ENCODE results near the gene CORT.

GRCh38 chr1:9421893-9422416 is 117.3 kb upstream of the SLC25A33 start:
- RRBS = no CpG with 5 or more reads among the region's 11 CpGs
CAGE:
- cytosol, long polyA plus RNA = no peak
- long polyA plus RNA = no peak
- nucleus, long polyA plus RNA = no peak

- RRBS = no CpG with 5 or more reads among the region's 13 CpGs
CAGE:
- cytosol, long polyA plus RNA = no peak
- long polyA plus RNA = no peak
- nucleus, long polyA plus RNA = no peak
Observed at GRCh38 chr1:9437837-9438367, 101.4 kb upstream of the SLC25A33 start.

DNA sequence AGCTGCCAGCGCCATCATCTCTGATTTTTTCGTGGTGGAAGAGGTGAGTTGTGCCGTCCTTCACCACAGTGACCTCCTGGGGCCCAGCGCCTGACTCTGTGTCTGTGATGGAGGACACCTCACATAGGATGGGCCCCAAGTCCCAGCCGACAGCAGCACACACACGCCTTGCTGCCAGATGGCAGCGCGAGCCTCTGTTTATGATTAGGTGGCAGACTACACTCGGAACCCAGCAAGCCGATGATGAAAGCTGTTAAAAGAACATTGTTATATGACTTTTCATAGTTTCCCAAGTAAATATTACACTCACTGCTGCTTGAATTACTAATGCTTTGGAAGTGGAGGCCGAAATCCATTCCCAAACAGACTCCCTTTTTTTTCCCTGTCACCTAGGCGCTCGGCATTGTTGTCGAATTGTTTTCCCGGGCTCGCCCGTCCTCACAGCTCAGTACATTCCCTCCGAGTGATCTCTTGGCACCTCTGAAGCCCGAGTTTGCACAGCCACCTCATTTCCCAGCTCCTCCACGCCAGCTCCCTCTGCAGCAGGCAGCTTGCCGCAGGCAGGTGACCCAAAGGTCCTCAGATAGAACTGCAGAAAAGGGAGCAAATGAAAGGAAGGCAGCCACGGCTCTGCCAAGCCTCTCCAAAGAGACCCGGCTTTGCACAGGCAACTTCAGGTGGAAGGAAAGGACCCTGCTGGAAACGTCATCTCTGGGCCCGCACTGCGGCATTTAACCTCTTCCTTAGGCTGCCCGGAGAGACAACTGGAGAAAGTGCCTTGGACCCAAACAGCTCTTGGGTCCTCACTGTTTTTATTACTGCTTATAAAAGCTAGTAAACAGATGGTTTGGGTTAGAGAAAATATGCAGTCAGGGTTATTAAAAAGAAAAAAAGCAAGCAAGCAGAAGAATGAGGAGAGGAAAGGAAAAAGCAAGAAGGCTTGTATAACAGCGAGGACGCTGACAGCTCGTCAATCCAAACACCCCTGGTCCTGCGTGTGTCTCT is 72.2 kb upstream of the SLC25A33 start:
- RRBS = 72% methylated on average over 3 of the region's 31 CpGs
CAGE:
- cytosol, long polyA plus RNA = no peak
- long polyA plus RNA = no peak
- nucleus, long polyA plus RNA = no peak

DNA sequence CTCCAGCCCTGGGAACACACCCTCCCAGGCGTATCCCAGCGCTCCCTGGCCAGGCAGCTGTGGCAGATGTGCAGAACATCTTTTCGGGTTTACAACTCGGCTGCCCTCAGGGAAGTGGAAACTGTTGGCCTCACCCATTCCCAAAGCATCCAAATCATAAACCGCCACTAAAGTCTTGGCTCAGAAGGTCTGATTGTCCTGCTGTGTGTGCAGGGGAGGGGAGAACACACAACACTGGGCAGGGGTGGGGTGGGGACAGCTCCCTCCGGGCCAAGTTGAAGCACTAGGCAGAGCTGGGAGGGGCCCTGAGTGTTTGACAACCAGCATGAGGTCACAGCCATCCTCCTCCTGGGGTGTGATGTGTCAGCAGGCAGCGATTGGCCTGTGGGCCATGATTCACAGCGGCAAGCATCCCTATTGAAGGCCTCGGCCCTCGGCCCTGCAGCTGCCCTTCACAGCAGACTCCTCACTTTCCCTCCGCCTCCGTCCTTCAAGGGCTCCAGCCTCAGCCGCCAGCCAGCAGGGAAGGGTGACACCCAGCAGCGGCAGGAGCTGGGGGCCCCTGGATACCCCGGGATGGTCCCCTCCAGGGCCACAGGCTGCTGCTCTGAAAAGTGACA is 66.3 kb upstream of the SLC25A33 start:
- RRBS = no CpG with 5 or more reads among the region's 15 CpGs
CAGE:
- cytosol, long polyA plus RNA = no peak
- long polyA plus RNA = no peak
- nucleus, long polyA plus RNA = no peak

DNA sequence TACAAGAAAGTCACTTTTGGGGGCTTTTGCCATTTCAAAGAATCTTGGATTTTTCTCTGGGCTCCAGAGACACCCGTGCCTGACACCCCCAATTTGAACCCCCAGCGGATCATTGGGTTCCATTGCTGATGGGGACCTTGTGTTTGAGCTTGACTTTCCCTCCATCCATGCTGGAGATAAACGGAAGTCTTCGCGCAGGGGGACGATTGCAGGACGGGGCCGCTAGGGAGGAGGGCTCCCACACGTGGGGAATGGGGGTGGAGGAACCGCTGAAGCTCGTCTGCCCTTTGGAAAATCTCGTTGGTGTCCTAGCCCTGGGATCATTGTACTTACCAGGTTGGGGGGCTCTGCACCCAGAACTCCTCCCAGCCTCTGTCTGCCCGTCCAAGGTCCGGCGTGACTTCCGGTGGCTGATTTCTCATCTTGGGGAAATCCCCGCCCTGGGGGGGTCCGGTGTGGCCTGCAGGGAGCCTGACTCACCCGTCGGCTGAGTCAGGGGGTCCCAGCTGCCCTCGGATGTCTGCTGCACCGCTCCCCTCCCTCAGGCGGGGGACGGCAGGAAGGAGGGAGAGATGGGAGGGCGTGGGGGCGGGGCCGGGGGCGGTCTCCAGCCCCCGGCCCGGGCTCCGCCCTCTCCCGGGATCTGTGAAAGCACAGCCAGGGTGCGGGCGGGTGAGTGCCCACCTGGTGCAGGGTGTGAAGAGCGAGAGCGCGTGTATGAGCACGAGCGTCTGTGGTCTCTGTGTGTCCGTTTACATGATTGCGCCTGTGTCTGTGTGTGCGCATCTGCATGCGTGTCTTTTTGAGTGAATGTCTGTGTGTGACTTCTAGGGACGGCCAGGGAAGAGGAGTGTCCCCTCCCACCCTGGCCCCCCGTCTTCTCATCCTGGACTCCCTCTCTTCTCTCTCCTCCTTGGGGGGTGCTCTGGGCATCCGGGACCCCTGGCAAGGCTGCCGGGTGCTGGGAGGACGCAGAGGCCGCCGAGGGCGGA is 35.8 kb downstream of the PIK3CD start:
- RRBS = 1% methylated on average over 5 of the region's 51 CpGs
CAGE:
- cytosol, long polyA plus RNA = start-site peak on the minus strand centred at position 561 of the sequence, 15 bp wide, 35 and 71 reads in 2 replicates
- long polyA plus RNA = start-site peak on the minus strand centred at position 574 of the sequence, 22 bp wide, 86 and 35 reads in 2 replicates
- nucleus, long polyA plus RNA = no peak

- RRBS = no CpG with 5 or more reads among the region's 16 CpGs
CAGE:
- cytosol, long polyA plus RNA = no peak
- long polyA plus RNA = no peak
- nucleus, long polyA plus RNA = no peak
Observed at GRCh38 chr1:9728548-9728992, 77.0 kb downstream of the PIK3CD start.

GRCh38 chr1:9774728-9774961 is 49.1 kb downstream of the CLSTN1 start:
- RRBS = no CpG with 5 or more reads among the region's 6 CpGs
CAGE:
- cytosol, long polyA plus RNA = no peak
- long polyA plus RNA = no peak
- nucleus, long polyA plus RNA = no peak

- RRBS = no CpG with 5 or more reads among the region's 9 CpGs
CAGE:
- cytosol, long polyA plus RNA = no peak
- long polyA plus RNA = no peak
- nucleus, long polyA plus RNA = no peak
Observed at GRCh38 chr1:9807630-9807961, 16.2 kb downstream of the CLSTN1 start.

GRCh38 chr1:9894044-9894798 is 15.8 kb downstream of the CTNNBIP1 start:
- RRBS = no CpG with 5 or more reads among the region's 8 CpGs
CAGE:
- cytosol, long polyA plus RNA = no peak
- long polyA plus RNA = no peak
- nucleus, long polyA plus RNA = no peak

DNA sequence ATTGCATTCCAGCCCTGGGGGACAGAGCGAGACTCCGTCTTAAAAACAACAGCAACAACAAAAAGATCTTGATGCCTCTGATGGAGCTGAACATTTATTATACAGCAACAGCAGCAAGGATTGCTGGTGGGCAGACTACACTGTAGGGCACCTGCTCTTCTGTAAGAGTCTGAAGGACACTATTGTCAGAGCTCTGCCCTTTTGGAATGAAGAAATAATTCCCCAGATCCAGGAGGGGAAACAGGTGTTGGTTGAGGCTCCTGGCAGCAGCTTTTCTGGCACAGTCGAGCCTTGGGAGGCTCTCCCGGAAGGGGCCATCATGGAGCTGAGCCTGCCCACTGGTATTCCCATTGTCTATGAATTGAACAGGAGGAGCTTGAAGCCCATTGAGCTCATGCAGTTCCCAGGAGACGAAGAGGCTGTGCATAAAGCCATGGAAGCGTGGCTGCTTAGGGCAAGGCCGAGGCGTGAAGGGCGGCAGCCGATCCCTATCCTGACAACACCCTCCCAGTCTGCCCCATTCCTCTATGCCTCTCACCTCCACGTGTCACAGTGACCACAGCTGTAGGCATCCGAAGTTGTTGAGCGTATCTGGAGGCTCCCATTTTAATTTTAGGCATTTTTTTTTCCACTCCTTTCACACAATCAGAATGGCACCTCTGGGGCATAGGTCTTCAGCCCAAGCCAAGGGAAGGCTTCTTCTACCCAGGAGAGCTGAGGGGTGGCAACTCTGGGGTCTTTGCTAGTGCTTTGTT is 26.6 kb downstream of the UBE4B start:
- RRBS = no CpG with 5 or more reads among the region's 13 CpGs
CAGE:
- cytosol, long polyA plus RNA = no peak
- long polyA plus RNA = no peak
- nucleus, long polyA plus RNA = no peak

DNA sequence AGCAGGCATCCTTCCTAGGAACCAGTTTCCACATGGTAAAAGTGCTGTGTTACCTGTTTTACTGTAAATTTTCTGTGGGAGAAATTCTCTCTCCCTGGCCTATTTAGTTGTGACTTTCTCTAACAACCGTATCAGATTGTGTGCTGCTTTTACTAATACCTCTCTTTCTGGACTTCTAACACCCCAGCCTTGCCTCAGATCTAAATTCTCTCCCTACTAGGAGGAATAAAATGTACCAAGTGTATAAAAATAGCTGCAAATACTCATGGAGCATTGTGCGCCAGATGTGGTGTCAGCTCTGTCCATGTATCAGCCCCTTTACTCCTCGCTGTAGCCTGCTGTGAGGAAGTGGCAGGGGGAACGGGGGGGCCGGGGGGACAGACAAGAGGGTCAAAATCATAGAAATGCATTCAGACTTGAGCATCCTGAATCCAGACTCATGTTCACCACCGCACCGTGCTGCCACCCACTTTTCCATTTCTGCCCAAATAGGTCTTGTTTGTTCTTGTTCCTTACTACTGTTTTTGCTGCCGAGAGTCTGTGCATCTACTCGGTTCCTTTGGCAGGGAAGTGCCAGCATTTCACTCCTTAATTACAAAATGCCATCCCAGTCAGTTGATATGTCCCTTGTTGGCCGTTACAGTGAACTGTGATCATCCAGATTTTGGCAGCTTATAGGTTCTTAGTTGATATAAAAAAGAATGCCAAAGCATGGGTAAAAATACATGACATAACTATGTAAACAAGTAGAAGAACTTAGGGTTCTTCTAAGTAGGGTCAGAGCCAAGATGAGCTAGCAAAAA is 76.3 kb downstream of the UBE4B start:
- RRBS = no CpG with 5 or more reads among the region's 10 CpGs
CAGE:
- cytosol, long polyA plus RNA = no peak
- long polyA plus RNA = no peak
- nucleus, long polyA plus RNA = no peak

- RRBS = no CpG with 5 or more reads among the region's 6 CpGs
CAGE:
- cytosol, long polyA plus RNA = no peak
- long polyA plus RNA = no peak
- nucleus, long polyA plus RNA = no peak
Observed at GRCh38 chr1:10302622-10303083, 92.3 kb downstream of the KIF1B start.

DNA sequence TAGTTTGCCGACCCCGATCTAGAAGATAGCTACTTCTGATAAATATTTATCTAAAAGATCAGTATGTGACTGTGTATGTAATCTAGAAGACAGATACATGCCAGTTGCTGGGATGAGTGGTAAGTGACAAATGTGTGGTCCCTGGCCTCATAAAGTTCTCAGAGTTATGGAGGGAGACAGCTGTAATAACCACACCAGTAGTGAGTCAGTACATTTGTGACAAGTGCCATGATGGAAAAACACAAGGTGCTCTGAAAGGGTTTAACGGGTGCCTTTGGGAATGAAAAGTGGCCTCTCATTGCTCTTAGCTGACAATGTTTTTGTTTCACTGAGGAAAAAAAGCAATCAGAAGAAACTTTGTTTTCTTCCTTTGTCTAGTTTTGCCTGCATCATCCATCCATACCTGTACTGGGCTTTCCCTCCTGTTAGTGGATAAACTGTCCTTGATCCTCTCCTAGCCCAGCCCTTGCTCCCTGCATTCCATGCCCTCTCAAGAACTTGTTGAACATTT is 88.2 kb upstream of the PGD start:
- RRBS = no CpG with 5 or more reads among the region's 3 CpGs
CAGE:
- cytosol, long polyA plus RNA = no peak
- long polyA plus RNA = no peak
- nucleus, long polyA plus RNA = no peak

- RRBS = no CpG with 5 or more reads among the region's 9 CpGs
CAGE:
- cytosol, long polyA plus RNA = no peak
- long polyA plus RNA = no peak
- nucleus, long polyA plus RNA = no peak
Observed at GRCh38 chr1:10324462-10325118, 74.3 kb upstream of the PGD start.

DNA sequence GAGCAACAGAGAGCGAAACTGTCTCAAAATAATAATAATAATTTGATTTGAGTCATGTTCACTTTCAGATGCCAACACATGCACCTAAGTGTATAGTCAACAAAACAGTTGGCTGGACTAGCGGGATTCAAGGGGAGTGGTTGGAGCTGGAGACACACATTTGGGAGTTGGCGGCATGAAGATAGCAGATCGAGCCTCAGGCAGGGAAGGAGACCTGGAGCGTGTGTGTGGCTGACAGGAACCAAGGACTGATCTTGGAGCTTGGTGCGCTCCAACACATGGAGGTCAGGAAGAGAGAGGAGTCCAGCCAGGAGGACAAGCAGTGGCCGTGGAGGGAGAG is 14.6 kb upstream of the PGD start:
- RRBS = no CpG with 5 or more reads among the region's 7 CpGs
CAGE:
- cytosol, long polyA plus RNA = no peak
- long polyA plus RNA = no peak
- nucleus, long polyA plus RNA = no peak

DNA sequence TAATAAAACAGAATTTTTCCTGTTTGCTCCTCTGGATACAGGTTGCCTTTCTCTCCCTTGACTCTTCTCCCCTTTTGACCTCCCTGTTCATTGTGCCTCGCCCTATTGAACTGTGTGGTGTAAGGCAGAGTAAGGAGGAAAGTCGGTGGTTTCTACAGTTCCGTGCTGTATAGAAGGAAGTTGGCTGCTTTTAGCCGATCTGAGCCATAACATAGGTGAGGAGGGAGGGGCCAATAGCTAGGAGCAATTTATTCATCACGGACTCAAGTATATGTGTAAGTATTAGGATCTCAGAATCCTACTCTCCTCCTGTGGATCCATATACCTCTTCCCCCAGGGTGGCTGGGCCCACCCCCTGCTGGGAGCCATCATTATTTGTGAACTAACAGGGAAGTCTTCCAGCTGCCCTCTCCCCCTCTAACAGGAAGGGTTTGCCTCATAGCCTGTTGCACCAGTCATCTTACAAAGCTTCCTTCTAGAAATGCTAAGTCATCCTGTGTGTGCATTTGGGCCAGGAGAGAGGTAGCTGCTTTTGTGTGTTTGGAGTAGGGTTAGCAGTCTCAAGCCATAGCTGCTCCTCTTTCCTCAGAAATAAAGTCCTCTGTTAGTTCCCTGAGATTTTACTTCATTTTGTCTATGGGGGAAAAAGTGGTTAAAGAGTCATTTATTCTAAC is 15.0 kb upstream of the CENPS start:
- RRBS = no CpG with 5 or more reads among the region's 5 CpGs
CAGE:
- cytosol, long polyA plus RNA = no peak
- long polyA plus RNA = no peak
- nucleus, long polyA plus RNA = no peak

GRCh38 chr1:10449761-10450432 is at the start of gene CORT:
Gene CORT (plus strand): TSS chr1:10450031.
- RRBS = 95% methylated on average over 4 of the region's 21 CpGs
CAGE:
- cytosol, long polyA plus RNA = no peak
- long polyA plus RNA = no peak
- nucleus, long polyA plus RNA = no peak

DNA sequence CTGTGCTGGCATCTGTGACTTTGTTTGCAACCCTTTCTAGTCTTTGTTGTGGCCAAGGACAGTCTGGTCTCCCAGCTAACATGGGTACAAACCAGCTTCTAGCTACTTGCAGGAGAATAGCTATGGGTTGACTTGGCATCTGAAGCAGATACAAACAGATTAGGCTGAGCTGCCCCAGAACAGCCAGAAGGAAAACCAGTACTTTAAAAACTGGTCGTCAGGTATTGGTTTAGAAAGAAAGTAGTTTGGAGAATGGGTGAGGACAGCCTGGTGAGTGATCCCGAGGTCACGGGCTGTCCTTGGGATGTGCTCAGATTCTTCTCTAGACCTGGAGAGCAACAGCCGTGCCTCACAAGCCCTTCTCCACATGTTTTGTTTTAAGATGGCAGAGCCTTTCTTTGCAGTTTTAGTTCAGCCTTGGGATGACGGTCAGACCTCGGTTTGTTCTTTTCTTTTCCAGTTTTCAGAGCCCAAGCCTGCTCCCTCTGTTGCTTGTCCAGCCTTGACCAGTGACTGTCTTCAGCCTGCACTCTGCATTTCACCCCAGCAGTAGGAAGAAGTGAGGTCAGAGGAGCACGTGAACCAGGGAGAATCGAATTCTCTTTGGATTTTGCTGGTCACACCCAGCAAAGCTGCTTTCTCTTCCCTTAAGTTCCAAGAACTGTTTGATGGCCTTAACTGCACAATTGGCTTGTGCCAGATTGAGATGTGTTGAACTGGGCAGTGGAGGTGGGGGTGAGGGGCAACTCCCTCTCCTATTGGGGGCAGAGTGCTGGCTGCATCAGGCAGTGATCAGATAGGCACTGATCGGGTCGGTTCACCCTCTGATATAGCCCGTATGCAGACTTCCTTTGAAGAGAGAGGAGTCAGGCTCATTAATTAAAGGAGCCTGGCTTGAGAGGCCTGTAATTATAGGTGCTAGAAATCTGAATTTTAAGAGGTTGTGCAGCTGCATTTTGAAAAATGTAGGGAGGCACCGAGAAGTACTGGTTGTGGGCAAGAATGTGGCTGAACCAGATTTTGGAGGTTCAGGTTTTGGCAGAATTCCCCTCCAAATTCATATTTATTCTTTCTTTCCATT is 42.2 kb downstream of the PEX14 start:
- RRBS = no CpG with 5 or more reads among the region's 12 CpGs
CAGE:
- cytosol, long polyA plus RNA = no peak
- long polyA plus RNA = no peak
- nucleus, long polyA plus RNA = no peak

- RRBS = no CpG with 5 or more reads among the region's 9 CpGs
CAGE:
- cytosol, long polyA plus RNA = no peak
- long polyA plus RNA = no peak
- nucleus, long polyA plus RNA = no peak
Observed at GRCh38 chr1:10599025-10599711, 124.4 kb downstream of the PEX14 start.

DNA sequence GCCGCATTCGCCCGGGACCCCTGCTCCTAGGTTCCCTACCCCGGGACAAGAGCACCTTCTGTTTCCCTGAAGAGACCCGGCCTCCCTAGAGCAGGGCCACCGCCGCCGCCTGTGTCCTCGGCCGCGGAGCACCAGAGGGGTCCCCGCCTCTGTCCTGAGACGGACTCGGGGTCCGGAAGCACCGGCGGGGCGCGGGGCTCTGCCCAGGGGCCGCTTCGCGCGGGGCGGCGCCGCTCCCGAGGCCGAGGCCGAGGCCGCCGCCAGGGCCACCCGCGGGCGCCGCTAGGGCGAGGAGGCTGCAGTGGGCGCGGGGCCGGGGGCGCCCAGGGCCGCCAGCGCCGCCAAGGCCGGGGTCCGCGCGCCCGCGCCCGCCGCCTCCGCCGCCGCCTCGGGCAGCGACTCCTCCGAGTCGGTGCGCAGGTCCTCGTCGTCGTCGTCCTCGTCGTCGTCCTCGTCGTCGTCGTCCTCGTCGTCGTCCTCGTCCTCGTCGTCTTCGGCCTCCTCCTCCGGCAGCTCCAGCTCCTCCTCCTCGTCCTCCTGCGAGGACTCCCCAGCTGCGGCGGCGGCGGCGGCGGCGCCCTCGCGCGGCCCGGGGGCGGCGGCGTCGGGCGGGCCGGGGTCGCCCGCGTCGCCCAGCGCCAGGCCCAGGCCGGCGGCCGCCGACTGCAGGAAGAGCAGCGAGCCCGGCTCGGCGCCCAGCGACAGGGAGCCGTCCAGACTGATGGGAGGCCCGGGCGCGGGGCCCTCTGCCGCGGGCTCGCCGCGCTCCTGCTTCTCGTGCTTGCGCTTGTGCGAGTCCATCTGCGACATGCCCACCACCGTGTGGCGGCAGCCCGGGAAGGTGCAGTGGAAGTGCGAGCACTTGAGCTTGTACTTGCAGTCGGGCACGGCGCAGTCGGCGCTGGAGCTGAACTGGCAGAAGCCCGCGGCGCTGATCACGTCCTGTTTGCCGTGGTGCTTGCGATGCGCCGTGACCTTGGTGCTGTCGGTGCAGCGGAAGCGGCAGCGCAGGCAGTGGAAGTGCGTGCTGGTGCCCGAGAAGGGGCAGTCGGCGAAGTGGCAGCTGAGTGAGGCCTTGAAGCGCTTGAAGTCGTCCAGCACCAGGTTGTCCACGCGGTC is 157.4 kb downstream of the CASZ1 start:
- RRBS = 98% methylated on average over 42 of the region's 153 CpGs
CAGE:
- cytosol, long polyA plus RNA = no peak
- long polyA plus RNA = no peak
- nucleus, long polyA plus RNA = no peak